ENCODE measurements around a stretch of chr5.

DNA sequence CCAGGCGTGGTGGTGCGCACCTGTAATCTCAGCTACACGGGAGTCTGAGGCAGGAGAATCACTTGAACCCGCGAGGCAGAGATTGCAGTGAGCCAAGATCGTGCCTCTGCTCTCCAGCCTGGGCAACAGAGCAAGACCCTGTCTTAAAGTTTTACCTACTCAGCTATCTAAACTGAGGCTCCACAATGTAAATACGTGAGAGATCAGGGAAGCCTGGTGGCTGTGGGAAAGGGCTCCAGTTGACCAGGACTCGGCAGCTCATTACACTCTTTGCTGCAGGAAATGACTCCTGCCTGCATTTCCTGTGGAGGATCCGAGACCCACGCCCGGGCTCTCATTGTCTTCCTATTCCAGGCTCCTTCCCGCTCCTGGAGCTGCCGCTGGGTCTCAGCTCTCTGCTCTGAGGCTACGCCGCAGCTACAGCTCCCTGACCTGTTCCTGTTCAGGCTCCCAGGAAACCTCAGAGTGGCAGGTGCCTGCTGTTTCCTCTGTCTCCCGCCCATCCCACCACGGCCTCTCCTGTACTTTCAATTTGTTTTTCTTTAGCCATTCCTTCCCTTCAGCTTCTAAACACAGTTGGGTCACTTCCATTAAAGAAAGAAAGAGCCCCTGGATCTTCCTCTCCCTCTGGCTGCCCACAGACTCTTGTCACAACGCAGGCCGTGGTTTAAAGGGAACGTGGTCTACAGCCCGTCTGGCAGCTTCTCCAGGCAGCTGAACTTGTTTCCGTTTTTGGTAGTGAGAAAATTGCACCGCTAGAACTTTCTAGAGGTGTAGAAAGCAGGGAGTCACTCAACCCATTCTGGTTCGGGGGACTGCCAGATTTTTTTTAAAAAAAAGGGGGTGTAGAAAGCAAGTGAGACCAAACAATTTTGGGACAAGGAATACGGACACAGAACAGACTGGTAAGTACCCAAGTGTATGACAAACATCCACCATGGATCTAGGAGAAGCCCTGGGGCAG lies 71.5 kb downstream of the IL6ST start:
- PRO-cap, 3 experiments, result peak in 1 of 3 experiments; most common minus-strand start position 722 of the sequence (in 1)
- RAMPAGE, long total RNA, 2 experiments, result no peak in any of the 2 experiments
- RRBS, result no CpG with 5 or more reads among the region's 25 CpGs

- PRO-cap, 3 experiments, result no peak in any of the 3 experiments
- RAMPAGE, long total RNA, 2 experiments, result no peak in any of the 2 experiments
- RRBS, result no CpG with 5 or more reads among the region's 7 CpGs
Measured at GRCh38 chr5:55931636-55932120, 63.1 kb downstream of the IL6ST start.

GRCh38 chr5:55968083-55968459 lies 26.7 kb downstream of the IL6ST start:
- PRO-cap, 3 experiments, result no peak in any of the 3 experiments
- RAMPAGE, long total RNA, 2 experiments, result no peak in any of the 2 experiments
- RRBS, result no CpG with 5 or more reads among the region's 7 CpGs

DNA sequence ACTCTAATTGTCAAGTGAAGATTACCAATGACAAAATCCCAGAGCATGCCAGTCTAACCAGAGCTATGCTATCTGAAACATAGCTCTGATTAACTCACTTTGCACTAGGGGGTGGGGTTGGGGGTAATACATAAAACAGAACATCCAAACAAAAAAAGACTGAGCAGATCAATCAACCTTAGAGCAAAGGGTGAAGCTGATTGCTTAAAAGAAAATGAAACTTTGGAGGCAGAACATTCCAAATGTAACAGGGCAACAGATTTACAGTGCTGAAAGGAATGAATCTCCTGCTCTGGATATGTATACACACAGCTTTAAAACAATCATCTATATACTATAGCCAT lies 4.9 kb downstream of the IL6ST start:
- PRO-cap, 3 experiments, result no peak in any of the 3 experiments
- RAMPAGE, long total RNA, 2 experiments, result no peak in any of the 2 experiments

- PRO-cap, 3 experiments, result no peak in any of the 3 experiments
- RAMPAGE, long total RNA, 2 experiments, result no peak in any of the 2 experiments
- RRBS, result no CpG with 5 or more reads among the region's 6 CpGs
Measured at GRCh38 chr5:56058747-56059121, 64.0 kb upstream of the IL6ST start.

GRCh38 chr5:56126394-56126909 lies 106.7 kb downstream of the ANKRD55 start:
- PRO-cap, 3 experiments, result no peak in any of the 3 experiments
- RAMPAGE, long total RNA, 2 experiments, result no peak in any of the 2 experiments
- RRBS, result no CpG with 5 or more reads among the region's 3 CpGs

- PRO-cap, 3 experiments, result no peak in any of the 3 experiments
- RAMPAGE, long total RNA, 2 experiments, result no peak in any of the 2 experiments
- RRBS, result no CpG with 5 or more reads among the region's 2 CpGs
Measured at GRCh38 chr5:56279996-56280362, 46.8 kb upstream of the ANKRD55 start.

DNA sequence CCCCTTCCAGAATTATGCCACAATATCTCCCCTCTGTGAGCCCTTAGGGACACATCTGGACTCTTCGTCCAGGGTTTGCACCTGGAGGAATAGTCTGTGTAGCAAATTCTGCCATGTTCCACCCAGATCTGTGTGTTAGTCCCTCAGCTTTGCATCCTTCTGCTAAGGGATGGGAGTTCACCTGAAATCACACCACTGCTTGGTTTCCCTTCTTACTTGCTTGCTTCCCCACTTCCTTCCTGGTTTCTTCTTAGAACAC lies 202.7 kb upstream of the MAP3K1 start:
- PRO-cap, 3 experiments, result no peak in any of the 3 experiments
- RAMPAGE, long total RNA, 2 experiments, result no peak in any of the 2 experiments
- RRBS, result no CpG with 5 or more reads among the region's 1 CpG

DNA sequence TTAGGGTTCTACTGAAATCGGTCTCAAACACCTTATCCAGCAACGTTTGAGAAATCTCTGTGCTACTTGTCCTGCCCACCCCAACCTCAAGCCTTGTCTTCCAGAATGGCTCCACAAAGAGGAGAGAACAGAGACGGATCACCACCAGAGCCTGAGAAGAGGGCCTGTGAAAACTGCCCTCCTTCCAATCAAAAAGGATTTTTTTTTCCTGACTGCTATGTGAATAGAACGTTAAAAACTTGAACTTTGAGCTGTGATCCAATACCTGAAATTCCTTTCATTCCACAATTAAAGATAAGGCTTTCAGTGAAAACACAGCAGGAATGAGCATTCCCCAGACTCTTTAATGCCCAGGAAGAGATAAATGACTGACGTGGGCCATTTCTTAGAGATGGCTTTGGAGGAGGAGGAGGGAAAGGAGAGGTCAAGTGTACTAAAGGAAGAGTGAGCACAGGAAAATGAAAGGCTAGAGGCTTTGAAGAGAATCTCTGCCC lies 178.0 kb upstream of the MAP3K1 start:
- PRO-cap, 3 experiments, result no peak in any of the 3 experiments
- RAMPAGE, long total RNA, 2 experiments, result no peak in any of the 2 experiments
- RRBS, result no CpG with 5 or more reads among the region's 5 CpGs

DNA sequence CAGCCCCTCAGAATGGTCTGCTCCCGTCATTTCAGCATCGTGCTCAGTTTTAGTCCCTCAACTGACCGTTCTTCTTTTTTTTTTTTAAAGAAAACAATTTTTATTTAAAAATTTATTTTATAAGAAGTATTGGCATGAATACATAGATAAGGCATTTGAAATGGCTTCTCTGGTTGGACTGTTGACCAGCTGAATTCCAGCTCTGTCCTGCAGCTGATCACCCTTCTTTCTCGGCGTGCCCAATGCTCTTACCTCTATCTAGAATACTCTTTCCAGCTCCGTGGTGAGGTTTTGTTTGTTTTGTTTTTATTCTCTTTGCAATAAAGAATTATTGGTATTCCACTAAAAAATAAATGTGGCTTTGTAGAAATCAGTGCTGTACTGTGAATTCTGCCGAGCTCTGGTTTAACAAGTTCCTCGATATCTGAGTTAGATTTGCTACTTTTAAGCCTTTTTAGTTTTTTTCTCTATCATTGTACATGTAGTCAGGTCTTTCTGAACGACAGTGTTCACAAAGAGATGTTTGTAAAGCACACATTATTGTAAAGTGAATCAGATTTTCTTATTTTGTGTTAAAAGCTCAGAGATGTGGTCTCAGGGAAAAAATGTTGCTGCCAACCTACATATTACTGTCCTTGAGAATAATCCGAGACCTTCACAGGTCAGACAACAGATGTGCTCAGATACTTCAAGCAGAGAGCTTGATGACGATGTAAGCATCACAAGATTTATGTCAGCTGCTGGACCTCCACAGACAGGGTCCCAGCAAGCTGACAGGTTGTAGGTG lies 10.7 kb downstream of the MAP3K1 start:
- PRO-cap, 3 experiments, result peak in 1 of 3 experiments; most common plus-strand start position 470 of the sequence (in 1); most common minus-strand start position 383 of the sequence (in 1)
- RAMPAGE, long total RNA, 2 experiments, result no peak in any of the 2 experiments
- RRBS, result no CpG with 5 or more reads among the region's 11 CpGs

GRCh38 chr5:56910150-56910934 lies 946 bp downstream of the SETD9 start:
- PRO-cap, 3 experiments, result peak in 2 of 3 experiments; most common plus-strand start chr5:56910789 (in 2); most common minus-strand start chr5:56910450 (in 1)
- RAMPAGE, long total RNA, 2 experiments, result start-site peak on the plus strand in 2 of 2 experiments, at chr5:56910794-56910855 at its widest, 17 to 23 reads per replicate
- RRBS, result under 1% methylated on average over 16 of the region's 32 CpGs

DNA sequence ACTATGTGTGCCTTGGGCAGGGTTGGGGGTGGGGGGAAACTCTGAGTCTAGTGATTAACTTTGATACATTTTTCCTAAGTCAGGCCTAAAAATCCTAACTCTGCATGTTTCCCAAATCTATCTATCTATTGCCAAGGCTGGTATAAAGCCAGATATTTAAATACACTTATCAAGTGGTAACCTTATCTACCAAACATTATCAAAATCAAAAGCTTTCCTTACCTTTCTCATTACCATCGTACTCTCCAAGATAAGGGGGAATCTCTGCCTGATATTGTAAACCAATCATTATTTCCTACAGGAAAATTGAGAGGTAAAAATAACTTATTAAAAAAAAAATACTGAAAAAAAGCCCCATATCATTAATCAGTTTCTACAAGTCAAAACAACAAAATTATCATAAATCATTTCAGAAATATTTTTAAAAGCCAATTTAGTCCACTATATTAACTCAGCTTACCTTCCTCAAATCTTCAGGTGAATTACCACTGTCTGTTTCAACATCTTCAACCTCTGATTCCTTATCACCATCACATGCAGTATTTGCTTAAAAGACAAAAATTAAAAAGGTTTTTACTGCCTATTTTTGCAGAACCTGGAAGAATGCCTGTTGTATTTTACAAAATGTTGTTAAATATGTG lies 16.6 kb downstream of the MIER3 start:
- PRO-cap, 3 experiments, result no peak in any of the 3 experiments
- RAMPAGE, long total RNA, 2 experiments, result no peak in any of the 2 experiments
- RRBS, result no CpG with 5 or more reads among the region's 1 CpG

- PRO-cap, 3 experiments, result no peak in any of the 3 experiments
- RAMPAGE, long total RNA, 2 experiments, result no peak in any of the 2 experiments
- RRBS, result no CpG with 5 or more reads among the region's 1 CpG
Measured at GRCh38 chr5:57102872-57103213, 71.0 kb upstream of the GPBP1 start.

GRCh38 chr5:57176188-57176911 lies 2.5 kb downstream of the GPBP1 start:
- PRO-cap, 3 experiments, result peak in 2 of 3 experiments; most common minus-strand start chr5:57176810 (in 2)
- RAMPAGE, long total RNA, 2 experiments, result start-site peak on the plus strand in 1 of 2 experiments, at chr5:57176268-57176394 at its widest, 246 reads per replicate
- RRBS, result no CpG with 5 or more reads among the region's 10 CpGs

DNA sequence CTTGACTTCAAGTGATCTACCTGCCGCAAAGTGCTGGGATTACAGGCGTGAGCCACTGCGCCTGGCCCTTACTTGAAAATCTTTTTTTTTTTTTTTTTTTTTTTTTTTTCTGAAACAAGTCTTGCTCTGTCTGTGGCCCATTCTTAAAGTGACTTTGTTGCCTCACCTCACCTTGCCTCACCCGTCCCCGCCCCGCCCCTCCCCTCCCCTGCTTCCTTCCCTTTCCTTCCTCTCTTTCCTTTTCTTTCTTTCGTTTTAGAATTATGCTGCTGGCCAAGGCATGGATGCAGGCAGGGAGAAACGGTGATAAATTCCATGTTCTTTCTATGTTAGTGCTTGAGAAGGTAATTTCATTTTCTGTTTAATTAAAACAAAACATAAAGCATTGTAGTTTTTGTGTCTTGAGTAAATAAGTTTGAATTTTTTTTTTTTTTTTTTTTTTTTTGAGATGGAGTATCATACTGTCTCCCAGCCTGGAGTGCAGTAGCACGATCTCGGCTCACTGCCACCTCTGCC lies 26.1 kb downstream of the GPBP1 start:
- PRO-cap, 3 experiments, result no peak in any of the 3 experiments
- RAMPAGE, long total RNA, 2 experiments, result no peak in any of the 2 experiments
- RRBS, result no CpG with 5 or more reads among the region's 10 CpGs

DNA sequence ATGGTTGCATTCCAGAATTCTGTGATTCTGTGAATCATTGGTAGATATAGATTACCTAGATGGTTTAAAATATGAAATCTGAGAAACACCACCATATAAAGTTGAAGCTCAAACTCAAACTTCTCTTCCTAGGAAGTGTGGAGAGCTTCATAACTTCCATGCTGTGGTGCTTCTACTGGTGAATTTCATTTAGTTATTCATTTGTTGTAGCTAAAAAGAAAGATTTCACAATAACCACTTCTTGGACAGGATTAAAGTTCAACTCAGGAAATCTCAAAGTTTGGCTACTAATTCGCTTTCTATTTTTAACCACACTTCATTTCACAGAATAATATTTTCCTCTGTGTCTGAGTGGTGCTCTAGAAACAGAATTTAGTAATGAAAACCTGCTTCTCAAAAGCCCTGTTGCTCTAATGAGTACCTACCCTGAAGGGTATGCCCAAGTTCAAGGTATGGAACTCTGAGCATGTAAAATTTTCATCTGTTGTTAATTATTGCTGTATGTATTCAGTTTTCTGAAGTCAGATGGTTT lies 73.9 kb downstream of the ACTBL2 start:
- PRO-cap, 3 experiments, result no peak in any of the 3 experiments
- RAMPAGE, long total RNA, 2 experiments, result no peak in any of the 2 experiments
- RRBS, result no CpG with 5 or more reads among the region's 1 CpG

- PRO-cap, 3 experiments, result no peak in any of the 3 experiments
- RAMPAGE, long total RNA, 2 experiments, result no peak in any of the 2 experiments
- RRBS, result no CpG with 5 or more reads among the region's 3 CpGs
Measured at GRCh38 chr5:57435934-57436366, 46.7 kb downstream of the ACTBL2 start.

- PRO-cap, 3 experiments, result no peak in any of the 3 experiments
- RAMPAGE, long total RNA, 2 experiments, result no peak in any of the 2 experiments
- RRBS, result no CpG with 5 or more reads among the region's 4 CpGs
Measured at GRCh38 chr5:57891389-57892083, 408.9 kb upstream of the ACTBL2 start.

DNA sequence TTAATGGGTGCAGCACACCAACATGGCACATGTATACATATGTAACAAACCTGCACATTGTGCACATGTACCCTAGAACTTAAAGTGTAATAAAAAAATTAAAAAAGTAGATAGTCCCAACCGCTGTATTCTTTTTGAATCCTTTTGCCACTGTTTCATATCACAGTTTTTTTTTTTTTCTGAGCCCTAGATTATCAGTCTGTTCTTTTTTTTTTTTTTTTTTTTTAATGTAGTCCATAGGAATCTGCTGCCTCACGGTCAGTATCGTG lies 433.2 kb downstream of the RAB3C start:
- PRO-cap, 3 experiments, result no peak in any of the 3 experiments
- RAMPAGE, long total RNA, 2 experiments, result no peak in any of the 2 experiments
- RRBS, result no CpG with 5 or more reads among the region's 3 CpGs

DNA sequence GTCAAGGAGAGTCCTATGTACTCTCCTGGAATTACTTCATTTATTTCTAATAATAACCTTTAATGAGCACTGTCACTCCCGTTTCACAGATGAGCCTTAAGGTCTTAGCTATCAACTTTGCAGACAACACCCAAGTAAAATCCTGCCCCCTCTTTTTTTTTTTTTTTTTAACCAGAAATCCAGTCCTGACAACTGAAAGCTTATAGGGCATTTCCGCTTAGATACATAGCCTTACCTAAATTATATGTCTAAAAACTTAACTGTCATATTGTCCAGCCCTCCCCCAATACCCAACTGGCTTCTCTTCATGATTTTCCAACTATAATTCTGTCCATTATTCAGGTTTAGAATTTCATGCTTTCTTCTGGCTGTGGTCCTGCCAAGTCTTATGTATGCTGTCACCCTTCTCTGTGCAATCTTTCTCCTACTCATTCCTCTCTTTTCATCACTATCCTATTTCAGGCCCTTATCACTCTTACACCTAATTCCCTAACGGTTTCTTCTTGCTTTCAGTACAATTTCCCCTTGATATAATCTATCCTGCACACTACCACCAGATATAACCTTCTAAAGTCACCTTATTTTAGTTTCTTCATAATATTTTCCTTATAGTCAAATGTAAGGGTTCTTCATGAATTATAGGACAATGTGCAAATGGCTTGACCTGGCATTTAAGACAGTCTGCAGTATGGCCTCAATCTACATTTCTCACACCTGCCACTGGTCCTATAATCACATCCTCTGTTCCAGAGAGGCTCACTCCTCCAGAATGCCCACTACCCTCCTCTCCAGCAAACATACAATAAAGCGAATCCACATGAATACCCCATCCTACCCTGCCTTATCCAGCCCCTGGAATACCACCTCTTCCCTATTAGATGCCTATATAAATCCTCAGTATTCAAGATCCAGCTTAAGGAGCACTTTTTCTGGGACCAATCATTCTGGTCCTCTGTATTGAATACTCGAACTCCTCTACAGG lies 436.2 kb downstream of the RAB3C start:
- PRO-cap, 3 experiments, result no peak in any of the 3 experiments
- RAMPAGE, long total RNA, 2 experiments, result no peak in any of the 2 experiments
- RRBS, result no CpG with 5 or more reads among the region's 5 CpGs